Bronchus (tissue), 1 donor: ENCODE measurements around a stretch of chr2.

GRCh38 chr2:21422789-21423039 is 298.9 kb downstream of the TDRD15 start:
- PRO-cap, result no peak

GRCh38 chr2:21423040-21423291 is 299.2 kb downstream of the TDRD15 start:
- PRO-cap, result no peak

DNA sequence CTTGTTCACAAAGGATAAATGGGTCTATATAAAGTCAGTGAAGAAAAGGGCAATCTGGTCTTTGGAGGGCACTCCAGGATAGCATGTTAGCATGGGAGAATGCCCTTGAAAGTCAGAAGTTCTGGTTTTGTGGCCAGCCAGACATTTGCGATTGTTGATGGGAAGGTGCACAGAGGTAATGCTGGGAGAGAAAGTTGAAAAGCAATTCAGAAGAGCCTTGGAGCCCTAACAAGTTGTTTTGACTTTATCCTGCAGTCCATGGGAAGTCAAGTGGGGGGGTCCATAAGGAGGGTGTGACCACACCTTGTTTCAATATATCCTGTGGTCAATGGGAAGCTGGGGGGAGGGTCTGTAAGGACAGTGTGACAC is 299.5 kb downstream of the TDRD15 start:
- PRO-cap, result no peak

- PRO-cap, result no peak
Observed at GRCh38 chr2:22027920-22028135, 904.1 kb downstream of the TDRD15 start.

DNA sequence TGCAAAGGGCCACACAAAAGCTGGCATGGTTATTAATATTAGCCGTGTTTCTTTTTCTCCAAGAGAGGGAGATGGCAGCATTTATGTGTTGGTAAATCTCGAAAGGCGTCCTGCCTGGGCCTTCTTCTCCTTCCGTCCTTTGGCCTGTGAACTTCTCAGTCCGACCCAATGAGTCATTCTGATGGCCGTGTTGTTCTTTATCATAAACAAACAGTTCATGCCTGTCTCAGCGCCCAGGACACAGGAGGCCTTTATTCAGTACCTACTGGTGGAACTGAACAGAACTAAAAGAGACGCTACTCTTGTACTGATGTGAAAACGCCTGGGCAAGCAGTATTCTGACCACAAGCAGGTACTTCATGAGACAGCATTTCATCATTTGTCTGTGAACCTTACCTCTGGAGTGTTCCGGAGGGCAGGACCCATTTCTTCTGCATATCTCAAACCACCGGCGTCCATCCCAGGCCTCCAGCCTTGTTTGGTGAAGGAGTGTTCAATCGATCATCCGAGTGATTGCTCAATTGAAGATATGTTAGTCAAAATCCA is 25.0 kb upstream of the KLHL29 start:
- PRO-cap, result no peak

- PRO-cap, result no peak
Observed at GRCh38 chr2:23590873-23591905, 206.2 kb downstream of the KLHL29 start.

DNA sequence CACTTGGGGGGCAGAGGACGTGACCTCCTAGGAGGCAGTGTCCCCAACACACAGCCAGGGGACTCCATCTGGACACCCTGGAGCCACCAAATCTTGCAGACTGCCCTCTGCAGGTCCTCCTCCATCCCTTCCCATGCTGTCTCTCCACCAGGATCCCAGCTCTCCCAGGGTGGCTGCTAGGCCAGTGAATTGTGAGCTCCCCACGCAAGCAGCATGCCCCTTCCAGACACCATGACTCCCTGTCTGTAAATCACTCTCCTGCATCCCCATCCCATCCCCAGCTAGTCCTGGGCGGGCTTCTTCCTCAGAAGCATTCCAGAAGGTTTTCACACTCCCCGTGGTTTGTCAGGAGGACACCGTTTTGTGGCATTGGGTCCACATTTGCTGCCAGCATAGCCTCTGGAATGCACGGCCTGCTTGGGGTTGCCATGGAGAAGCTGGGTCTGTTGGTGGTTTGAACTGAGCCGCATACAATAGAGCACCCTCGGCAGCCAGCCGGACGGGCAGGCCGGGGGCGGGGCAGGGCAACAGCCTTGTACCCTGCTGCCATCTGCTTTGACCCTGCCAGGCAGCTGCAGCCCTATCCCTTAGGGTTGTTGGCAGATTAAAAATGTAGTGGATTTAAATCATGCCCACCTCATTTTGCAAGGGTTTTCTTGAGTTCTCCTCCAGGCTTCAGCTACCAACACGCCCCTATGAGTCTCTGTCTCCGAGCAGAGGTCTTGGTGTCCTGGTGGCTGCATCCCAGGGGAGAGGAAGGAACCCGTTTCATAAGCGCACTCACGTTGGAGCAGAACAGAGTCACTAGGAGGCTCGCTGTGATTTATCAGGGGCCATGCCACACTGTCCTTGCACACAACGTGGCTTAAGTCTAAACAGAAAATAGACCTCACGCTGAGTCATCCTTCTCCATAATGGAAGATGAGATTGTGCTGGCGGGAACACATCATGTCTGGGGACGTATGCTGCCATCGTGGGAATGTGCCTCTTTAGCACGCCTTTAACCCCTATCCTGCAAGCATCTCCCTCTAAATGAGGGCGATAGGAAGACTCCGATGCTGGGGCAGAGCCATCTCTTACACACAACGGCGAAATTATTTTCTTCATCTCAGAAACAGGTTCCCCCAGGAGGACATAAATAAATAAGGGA is 211.1 kb downstream of the KLHL29 start:
- PRO-cap, result no peak

DNA sequence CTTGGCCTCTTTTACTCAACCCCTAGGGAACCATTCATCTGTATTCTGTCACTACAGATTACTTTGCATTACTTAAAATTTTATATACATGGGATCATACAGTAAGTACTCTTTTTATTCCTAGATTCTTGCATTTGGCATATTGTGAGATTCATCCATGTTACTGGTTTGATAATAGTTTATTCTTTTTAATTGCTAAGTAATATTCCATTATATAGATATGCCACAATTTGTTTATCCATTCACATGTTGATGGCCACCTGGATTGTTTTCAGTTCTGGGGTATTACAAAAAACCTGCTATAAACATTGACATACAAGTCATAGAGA is 87.1 kb downstream of the ATAD2B start:
- PRO-cap, result no peak

- PRO-cap, result no peak
Observed at GRCh38 chr2:23895660-23896040, 31.3 kb downstream of the ATAD2B start.

- PRO-cap, result no peak
Observed at GRCh38 chr2:23927796-23928240, 895 bp upstream of the ATAD2B start.

DNA sequence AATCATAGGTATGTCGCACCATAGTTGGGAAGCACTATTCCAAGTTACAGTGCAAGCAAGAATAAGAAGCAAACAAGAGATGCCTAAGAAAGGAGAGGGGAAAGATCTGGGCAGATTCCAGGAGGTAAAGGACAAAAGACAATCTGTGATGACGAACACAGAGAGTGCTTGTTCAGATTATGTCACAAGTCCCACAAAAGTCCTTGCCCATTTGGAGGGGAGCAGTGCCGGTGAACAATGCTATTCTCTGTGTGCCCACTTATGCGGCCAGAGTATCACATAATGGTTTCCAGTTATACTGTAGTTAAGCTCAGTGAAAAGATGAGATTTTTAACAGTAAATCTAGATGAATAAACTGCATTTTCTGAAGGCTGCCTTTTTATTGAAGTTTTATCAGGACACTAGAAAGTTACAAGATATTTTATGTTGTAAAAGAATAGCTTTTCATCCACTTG is 56.8 kb downstream of the FAM228A start:
- PRO-cap, result no peak

GRCh38 chr2:24299794-24300289 is 60.5 kb downstream of the ITSN2 start:
- PRO-cap, result no peak

- PRO-cap, result no peak
Observed at GRCh38 chr2:24403629-24403854, 43.2 kb upstream of the ITSN2 start.

- PRO-cap, result no peak
Observed at GRCh38 chr2:24505508-24506159, 14.6 kb downstream of the NCOA1 start.

- PRO-cap, result no peak
Observed at GRCh38 chr2:24658571-24659039, 134.6 kb downstream of the PTRHD1 start.

DNA sequence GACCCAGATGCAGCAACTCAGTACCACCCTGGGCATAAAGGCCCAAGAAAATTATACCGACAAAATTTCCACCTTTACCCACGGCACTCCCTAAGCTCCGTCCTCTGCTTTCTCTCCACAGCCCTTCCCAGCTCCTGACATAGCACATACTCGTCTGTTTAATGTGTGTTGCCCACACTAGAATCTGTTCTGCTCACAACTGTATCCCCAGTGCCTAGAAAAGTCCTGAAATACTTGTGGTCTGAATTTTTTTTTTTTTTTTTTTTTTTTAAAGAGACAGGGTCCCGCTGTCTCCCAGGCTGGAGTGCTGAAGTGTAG is 62.3 kb downstream of the ADCY3 start:
- PRO-cap, result no peak

DNA sequence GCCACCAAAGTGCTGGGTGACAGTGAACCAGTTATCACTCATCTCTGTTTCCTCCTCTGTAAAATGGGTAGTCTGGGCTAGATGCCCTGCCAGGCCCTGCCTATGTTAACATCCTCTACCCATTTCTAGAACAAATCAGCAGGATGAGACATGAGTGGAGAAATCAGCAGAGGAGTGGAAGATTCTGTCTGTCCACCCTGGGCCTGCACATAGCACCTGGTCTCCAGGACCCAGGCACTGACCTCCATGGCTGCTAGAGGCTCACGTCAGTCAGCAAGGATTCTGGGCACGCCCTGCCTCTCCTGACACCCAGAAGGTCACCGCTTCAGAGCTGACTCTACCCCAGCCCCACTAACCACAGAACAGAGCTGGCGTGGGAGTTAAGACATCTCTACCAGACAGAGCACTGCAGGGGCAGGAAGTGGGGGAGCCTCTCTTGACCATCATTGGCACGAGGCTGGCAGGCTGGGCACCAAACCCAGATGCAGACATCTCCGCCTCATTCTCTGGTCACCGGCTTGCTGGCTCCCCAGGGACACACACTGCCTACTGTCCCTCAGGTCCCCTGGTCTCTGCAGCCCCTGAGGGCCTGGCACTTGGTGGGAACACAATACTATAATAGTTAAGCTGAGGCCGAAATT is 3.0 kb downstream of the ADCY3 start:
- PRO-cap, result no peak

- PRO-cap, result no peak
Observed at GRCh38 chr2:25132298-25132784, 36.0 kb downstream of the POMC start.

DNA sequence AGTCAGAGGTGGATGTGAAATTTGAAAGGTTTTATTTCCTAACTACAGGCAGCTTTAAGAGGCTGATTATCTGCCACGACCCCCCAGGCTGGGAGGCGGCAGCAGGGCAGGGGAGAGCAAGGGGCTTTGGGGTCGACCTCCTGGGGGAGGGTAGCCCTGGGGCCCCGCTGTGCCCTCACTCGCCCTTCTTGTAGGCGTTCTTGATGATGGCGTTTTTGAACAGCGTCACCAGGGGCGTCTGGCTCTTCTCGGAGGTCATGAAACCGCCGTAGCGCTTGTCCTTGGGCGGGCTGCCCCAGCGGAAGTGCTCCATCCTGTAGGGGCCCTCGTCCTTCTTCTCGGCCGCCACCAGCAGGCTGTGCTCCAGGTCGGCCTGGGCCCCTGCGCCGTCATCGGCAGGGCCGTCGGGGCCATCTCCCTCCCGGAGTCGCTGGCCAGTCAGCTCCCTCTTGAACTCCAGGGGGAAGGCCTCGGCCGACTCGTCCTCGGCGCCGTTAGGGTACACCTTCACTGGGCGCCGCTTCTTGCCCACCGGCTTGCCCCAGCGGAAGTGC is 7.4 kb downstream of the POMC start:
- PRO-cap, result no peak

DNA sequence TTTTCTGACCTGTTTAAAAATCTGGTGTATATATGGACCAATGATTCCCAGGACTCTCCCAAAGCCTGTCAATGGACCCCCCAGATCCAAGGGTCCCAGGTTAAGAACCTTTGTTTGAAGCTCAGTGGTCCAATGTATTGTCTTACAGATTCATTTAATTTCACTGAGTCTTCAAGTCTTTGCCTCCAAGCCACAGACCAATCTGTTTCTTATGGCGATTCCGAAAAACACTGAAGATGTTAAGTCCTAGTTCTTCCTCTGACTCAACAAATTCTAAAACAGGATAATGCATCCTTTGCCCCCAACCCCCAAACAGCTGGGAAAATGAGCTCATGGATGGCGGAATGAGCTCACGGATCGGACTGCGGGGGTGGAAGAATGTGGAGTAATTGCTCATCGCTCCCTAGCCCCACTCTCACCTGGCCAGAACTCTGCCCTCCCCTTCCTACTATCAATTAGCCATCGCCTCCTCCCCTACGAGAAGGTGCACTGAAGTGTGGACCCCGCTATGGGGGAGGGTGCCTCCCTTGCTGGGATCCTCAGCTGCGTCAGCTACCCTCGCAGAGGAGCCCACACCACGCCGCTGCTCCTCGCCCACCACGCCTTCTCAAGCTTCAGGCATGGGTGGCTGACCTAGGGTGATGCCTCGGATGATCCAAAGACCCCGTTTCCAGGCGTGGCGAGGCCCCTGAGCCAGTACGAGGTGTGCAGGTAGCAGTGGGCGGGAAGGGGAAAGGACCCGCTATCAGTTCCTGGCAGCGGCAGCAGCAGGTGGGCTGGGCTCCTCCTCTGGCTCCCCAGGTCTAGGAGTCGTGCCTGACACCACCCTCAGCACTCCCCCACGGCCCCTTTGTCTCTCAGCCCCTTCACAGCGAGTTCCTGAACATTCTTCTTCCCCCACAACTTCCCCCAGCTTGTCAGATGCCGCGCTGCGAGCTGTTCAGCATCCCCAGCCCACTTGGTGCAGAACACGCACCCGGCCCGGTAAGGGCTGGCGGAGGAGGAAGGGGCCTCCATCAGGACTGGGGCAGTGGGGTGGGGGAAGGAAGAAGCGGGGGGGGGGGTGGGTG is 82.1 kb upstream of the POMC start:
- PRO-cap, result no peak